Sternocleidomastoid (tissue), 1 donor: ENCODE measurements around a stretch of chr13.

DNA sequence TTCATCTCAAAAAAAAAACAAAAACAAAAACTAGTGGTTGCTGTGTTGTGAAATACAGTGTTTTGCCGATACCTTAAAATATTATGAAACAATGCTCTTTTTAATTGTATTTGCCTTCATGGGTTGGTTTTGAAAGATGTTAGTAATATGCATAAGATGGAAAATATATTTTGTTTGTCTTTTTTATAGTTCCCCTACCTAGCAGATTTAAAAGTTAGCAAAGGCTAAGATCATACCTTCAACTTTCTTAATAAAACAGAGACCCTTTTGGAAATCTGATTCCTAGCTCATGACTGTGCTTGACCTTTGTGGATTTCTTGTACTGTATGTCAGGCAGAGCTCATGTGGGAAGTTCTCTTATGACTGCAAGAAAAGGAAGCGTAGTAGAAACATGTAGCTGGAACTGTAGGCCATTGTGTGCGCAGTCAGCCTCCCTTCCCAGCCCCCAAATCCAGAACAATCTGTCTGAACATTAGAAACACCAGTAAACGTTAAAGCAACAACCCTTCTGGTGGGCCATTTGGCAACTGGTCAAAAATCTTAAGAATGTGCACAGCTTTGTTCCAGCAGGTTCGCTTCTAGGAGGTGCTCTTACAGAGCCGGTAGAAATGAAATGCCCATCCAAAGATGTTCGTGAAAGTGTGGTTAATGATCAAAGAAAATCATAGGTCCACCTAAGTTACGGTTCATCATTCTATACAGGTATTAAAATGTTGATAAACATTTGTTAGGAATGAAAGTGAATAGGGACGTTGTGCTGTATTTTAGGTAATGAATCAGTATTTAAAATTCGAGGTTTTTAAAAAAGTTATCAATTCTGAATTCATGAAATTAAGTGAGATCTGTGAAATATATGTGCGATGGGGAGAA is 78.7 kb upstream of the RNF113B start:
- PRO-cap = no peak

GRCh38 chr13:98272423-98273441 is 95.7 kb upstream of the RNF113B start:
- PRO-cap = no peak

DNA sequence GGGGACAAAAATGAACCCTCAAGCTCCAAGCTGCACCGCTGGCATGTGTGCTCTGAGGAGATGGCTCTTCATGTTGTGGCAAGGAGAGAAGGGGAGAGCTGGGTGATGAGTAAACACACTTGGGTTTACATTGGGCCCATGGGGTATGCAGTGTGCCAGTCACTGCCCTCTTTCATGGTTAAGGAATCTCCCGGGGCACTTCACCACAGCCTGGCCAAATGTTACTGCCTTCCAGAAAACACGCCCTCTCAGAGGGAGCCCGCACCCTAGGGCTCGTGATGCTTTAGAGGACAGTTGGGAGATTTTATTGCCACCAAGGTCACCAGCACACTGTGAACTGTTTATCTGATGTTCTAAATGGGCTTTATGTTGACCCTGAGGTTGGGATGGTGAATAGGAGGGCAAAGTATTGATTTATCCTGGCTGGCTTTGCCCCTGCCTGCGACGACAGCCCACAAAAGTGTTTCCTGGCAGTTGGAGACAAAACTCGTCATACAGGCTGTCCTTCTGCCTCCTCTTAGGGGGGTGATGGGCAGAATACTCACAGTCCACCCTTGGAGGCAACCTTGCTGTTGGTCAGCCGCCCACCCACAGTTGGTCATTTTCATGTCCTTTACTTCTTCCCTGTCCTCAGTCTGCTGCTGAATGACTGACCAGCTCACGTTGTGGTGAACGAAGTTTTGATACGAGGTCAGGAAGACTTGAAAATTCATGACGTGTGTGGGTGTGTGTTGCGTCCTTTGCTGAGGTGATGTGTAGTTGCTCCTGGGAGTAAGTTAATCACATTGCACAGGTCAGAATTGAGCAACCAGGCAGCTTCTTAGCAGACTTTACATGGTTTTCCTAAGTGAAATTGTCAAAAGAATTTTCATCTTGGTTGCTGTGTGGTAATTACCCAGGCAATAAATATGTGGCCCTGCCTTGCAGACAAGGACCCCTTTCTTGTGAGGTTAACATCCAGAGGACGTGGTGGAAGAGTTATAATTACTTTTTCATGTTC is 156.8 kb downstream of the STK24 start:
- PRO-cap = no peak

- PRO-cap = no peak
Observed at GRCh38 chr13:98450357-98451180, 126.3 kb downstream of the STK24 start.

DNA sequence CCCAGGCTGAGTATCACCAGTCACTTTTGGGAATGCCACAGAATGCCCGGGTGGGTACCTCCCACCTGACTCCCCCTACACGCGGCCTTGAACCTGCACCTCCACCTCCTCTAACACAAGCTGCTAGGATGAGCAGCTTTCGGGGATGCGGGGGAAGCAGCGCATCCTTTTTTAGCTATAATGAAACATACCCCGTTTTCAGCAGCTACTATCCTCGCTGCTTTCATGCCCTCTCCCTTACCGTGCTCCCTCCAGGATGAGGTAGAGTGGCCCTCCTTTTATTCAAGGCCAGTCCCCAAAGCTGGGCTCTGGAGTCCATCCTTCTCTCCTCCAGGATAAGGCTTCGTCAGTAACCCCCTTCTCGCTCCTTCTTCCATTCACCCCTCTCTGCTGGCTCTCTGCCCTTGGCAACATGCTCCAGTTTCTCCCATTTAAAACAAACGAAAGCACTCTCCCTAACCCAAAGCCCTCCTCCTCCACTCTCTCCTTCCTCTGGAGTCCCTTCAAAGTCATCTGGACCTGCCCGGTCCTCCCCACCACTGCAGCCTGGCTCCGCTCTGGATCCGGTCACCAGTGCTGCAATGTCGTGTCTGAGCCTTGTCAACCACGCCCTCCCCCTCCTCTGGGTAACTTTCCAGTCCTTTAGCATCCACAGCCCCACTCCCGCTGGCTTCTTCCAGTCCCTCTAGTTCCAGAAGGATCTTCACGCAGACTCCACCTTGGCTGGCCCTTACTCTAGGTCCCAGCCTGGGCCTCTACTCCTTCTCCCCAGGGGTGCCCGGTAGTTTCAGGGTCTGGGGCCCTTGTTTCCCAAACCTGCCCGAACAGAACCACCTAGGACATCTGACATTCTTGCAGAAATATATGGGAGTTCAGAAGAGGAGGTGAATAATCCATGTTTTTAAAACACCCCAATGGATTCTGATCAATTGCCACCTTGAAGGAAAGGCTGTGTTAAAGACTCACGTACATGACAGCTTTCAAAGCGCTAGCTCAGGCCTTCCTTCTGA is 55.1 kb downstream of the STK24 start:
- PRO-cap = no peak

- PRO-cap = no peak
Observed at GRCh38 chr13:98525830-98526883, 50.8 kb downstream of the STK24 start.

DNA sequence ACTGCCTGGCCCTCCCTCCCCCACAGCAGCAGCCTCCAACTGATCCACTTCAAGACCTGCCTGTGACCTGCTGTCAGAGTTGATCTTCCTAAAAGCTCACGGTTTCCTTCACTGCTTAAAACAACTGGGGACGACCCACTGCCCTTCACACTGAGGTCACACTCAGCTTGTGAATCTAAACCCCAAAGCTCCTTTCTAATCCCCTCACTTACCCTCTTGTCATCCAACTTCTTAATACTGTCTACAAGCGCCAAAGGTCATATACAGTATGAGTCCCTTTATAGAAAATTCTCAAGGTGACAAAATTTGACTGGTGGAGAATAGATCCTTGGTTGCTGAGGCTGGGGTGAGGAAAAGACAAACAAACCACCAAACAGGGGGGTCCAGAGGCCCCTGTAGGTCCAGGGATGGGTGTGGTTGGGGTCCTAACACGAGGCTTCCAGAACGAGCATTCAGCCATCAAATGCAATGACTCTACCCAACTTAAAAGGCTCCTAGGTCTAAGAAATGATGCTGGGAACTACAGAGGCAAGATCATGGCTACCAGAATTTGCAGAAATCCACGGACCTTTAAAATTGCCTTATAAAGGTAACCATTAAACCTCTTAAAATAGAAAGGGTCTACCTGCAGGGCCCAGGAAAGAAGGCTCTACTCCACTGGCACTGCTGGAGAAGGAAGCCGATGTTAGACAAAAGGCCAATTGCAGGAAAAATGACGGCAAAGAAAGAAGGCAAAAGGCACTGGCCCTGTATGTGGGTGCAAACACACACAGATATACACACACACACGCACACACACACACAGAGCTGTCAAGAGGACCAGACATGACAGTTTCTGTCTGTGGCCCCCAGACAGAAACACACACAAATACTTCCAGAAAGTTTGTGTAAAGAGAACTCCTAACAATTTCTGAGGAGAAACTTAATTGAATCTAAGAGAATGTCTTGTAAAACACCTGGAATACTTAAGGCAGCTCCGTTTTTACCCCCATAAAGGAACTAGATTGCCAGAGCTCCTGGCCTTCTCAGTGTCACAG is 47.3 kb downstream of the STK24 start:
- PRO-cap = no peak

- PRO-cap = no peak
Observed at GRCh38 chr13:98548229-98548712, 28.6 kb downstream of the STK24 start.

DNA sequence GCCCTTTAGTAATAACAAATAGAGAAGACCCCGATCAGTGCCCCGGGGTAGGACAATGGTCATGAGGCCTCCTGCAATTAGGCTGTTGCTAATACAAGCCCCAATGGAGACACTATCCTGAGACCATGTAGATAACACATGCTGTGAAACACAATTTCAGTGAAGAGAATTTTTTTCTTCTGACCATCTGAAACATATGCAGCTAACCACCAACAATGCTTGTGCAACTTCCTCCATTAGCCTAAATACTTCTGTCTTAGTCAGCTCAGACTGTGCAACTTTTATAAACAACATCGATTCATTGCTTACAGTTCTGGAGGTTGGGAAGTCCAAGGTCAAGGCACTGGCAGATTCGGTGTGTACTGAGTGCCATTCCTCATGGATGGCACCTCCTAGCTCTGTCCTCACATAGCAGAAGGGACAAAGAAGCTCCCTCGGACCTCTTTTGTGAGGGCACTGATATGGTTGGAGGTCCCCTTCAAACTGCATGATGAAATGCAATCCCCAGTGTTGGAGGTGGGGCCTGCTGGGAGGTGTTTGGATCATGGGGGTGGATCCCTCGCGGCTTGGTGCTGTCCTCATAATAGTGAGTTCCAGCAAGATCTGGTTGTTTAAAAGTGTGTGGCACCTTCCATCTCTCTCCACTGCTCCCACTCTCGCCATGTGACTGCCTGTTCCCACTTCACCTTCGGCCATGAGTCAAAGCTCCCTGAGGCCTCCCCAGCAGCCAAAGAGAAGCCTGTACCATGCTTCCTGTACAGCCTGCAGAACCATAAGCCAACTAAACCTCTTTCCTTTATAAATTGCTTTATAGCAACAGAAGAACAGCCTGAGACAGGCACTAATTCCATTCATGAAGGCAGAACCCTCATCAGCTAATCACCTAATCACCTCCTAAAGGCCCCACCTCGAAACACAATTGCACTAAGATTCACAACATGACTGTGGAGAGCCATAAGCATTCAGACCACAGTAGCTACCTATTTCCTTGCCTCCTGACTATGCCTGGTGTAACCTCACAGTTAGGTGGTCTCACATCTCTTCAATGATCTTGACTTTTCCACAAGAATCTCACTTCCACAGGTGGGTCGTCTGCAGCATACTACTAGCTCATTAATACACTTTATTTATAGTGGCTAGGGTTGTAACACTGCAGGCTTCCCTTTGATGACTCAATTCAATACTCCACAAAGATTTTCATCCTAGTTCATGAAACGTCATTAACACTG is 27.5 kb downstream of the STK24 start:
- PRO-cap = no peak

DNA sequence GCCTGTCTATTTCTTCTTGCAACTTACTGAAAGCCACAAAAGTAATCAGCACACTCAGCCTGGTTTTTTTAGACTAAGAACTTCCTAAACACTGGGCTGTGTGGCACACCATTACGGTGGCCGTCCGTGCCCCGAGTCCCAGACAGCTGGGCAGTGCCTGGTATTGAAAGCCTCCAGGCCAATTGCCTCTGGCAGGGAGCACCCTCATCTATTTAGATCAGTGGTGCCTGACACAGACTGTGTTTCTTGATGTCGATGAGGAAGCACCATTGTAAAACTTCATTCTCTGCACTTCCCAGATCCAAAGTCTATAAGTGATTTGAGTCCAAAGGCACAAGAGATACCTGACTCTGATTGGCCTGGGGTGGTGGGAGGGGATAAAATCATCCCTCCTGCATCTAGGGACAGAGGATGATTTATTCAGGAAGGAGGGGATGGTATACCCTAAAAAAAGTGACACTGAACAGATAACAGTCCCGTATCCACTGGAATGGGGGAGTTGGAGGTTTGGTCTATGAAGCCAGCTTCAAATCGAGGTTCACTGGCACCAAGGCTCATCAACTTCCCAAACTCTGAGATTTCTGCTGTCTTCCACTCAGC is 8.5 kb upstream of the STK24 start:
- PRO-cap = no peak

GRCh38 chr13:98809202-98809515 is 56.7 kb upstream of the SLC15A1 start:
- PRO-cap = no peak

- PRO-cap = no peak
Observed at GRCh38 chr13:98829414-98830084, 77.1 kb upstream of the SLC15A1 start.

- PRO-cap = no peak
Observed at GRCh38 chr13:99065368-99066226, 87.7 kb upstream of the DOCK9 start.

GRCh38 chr13:99227686-99228511 is 27.2 kb downstream of the UBAC2 start:
- PRO-cap = no peak

DNA sequence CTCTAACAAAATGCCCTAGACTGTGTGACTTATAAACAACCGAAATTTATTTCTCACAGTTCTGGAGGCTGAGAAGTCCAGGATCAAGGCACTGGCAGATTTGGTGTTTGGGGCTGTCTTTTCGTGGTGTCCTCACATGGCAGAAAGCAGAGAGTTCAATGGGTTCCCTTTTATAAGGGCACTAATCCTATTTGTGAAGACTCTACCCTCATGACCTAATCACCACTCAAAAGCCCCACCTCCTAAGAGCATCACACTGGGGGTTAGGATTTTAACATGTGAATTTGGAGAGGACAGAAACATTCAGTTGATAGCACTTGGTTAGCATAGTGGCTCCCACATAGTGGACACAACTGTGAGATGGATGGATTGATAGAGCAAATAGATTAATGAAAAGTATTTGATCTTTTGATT is 21.5 kb upstream of the GPR18 start:
- PRO-cap = unidirectional peak, minus-strand start at position 148 of the sequence

DNA sequence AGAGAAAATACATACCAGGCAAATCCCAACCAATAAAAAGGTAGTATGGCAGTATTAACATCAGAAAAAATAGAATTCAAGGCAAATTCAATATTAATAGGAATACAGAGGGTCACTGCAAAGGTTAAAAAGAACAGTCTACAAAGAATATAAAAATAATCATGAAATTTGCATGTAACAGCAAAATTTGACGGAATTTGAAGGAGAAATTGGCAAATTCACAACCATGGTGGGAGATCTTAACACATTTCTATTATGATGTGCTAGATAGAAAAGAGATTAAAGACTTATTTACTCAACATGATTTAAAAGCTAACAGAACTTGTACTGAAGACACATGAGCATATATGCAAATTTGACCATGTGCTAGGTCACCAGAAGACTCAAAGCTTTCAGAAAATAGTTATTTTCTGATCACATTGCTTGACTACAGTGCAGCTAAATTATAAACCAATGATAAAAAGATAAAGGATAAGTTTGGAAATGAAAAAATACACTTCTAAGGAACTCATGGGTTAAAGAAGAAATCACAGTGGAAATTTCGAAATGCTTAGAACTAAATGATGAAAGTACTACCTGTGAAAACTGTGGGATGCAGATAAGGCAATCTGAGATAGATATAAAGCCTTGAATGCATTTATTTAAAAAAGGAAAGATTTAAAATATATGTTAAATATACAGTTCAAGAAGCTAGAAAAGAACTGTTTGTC is 9.2 kb downstream of the GPR183 start:
- PRO-cap = no peak

DNA sequence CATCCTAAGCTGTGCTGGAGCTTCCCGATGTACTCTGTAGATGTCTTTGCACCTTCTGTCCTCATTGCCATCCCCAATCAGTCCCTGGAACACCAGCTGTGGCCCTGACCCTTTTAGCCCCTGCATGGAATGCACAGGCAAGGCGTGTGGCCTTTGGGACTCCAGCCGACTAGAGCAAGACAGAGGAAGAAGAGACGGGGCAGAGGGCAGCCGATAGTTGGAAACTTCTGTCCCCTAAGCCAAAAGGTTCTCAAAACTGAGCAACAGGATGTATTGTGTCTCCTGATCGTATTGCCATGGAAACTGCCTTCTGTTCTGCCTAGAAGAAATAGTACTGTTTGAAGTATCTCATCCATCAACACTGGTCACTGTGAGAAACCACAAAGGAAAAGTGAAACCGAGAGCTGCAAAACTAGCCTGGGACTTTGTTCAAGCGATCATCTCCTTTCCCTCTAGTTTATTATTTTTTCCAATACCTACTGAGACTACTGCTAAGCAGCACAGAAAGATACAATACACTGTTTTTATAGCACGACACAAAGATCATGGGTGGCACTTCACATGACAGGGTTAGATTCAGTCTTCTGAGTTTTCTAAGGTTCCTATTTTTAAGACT is 49.1 kb upstream of the GPR183 start:
- PRO-cap = no peak

DNA sequence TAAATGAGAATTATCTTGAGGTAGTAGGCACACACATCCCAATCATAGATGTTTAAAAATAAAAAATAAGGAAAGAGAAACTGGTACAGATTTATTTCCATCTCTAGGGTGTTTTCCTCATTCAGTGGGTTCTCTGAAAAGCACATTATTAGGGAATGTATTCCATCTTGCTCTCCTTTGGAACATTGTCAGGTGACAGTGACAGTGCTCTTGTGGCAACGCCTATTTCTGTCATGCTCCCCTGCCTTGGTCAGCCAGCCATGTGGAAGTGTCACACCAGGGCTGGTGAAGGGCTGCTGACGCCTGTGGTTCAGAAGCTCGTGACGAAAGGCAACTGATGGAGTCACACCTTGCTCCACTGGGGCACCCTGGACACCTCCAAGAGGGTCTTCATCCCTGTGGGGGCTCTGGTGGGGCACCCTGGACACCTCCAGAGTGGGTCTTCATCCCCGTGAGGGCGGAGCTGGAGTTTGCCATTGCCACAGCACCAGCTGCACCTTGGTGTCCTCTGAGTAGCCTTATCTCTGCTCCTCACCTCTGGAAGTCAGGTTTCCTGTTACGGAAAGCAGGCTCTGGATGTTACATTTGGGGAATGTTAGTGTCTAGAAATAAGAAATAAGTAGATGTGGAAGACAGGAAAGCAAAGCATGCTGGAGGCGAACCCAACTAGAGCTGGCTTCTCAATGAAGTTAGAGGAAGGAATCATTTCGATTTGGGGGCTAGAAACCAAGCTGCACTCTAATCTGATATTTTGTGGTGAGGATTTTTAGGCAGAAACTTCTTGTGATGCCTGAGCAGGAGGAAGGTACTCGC is 69.0 kb upstream of the GPR183 start:
- PRO-cap = no peak

GRCh38 chr13:99422249-99422770 is 79.0 kb upstream of the TM9SF2 start:
- PRO-cap = no peak

DNA sequence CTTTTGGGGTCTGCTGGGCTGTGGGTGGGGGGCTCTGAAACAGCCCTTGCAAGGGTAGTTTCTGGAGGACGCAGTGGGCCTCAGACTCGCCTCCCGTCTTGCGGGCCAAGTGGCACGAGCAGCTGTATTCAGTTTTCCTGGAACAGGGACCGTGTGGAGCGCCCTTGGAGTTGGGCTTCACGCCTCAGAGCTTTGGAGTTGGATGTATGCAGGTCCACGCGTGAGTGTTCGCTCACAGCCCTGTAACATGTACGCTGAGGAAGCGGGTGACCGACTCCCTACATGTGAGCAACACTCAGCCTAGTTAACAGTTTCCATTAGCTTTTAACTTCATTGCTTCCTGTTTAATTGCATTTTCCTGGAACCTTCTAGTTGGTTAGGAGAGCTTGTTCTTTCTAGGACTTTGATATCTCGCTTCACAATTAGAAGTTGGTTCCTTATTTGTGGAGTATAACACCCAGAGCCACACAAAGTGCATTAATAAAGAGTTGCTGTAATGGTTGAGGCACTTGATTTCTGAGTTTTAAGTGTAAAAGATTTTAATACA is 710 bp downstream of the TM9SF2 start:
- PRO-cap = unidirectional peak, minus-strand start at position 297 of the sequence